Vermiform appendix (tissue), 1 donor: ENCODE measurements around the gene CAPS2.

DNA sequence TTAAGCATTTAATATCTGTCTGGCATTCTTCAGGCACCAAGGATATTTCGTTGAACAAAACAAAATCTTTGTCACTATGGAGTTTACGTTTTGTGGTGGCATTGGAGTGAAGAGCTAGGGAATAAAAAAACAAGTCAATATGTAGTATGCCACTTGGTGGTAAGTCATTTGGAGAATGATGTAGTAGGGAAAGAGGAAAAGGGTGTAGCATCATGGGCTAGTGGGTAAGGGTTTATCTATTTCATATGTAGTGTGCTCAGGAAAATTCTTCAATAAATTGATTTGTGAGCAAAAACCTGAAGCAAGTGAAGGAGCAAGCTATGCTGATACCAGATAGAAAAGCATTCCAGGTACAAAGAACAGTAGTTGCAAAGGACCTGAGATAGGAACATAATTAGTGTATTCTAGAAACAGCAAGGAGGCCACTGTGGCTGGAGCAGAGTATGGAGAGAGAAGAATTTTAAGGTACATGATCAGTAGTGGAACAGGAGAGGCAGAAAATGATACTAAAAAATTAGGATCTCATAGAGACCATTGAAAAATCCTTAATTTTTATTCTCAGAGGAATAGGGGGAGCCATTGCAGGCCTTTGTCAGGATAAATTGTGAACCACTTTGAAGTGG lies 41.8 kb upstream of the CCT2 start:
- PRO-cap, result no peak

DNA sequence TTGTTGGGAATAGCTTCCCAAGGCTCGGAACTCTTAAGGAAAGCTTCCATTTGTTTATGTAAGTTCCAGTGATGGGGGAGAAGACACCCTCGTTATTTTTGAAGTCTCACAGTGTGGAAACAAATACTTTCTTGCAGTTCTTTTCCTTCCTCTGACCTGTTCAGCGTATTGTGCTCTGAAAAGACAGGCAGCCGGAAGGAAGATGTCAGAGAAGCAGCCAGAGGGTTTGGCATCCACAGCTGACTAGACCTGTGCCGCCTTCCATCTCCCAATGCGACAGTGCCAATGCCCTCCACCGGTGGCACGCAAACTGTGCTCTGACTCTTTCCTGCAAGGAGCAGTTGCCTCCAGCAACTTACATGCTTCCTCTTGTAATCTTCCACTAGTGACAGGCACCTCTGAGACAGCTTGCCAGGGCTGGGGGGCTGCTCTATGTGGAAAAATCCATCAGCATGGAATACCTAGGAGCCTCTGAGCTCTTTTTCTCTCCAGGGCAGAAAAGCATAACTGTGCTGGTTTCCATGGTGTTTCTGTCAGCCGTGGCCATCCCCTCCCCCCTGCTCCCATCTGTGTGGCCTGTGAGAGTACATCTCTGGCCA lies 110.5 kb downstream of the MYRFL start:
- PRO-cap, result no peak

DNA sequence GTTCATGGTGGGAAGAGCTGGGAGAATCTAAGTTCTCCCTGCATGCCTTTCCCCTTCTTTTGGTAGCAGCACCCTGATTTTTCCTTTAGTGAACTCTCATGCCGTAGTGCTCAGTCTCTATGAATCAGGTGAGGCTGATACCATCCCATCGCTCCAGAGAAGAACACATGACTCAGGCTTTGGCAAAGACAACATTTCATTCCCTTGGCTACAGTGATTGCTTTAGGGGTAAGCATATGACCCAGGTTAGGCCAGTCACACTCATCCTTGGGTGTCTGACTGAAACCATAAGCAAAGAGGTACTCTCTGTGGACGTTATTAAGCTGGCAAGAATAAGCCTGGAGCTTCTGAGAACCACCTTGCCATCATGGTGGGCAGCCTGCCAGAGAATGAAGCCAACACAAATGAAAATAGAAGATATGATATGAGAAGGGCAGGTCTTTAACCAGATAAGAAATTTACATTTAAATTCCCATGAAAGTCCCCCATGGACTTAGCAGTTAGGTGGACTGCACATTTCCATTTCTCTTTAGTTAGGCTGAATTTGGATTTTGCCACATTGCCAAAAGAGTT lies 141.9 kb downstream of the MYRFL start:
- PRO-cap, result no peak

- PRO-cap, result no peak
Observed at GRCh38 chr12:70177967-70178444, 65.2 kb upstream of the CNOT2 start.

DNA sequence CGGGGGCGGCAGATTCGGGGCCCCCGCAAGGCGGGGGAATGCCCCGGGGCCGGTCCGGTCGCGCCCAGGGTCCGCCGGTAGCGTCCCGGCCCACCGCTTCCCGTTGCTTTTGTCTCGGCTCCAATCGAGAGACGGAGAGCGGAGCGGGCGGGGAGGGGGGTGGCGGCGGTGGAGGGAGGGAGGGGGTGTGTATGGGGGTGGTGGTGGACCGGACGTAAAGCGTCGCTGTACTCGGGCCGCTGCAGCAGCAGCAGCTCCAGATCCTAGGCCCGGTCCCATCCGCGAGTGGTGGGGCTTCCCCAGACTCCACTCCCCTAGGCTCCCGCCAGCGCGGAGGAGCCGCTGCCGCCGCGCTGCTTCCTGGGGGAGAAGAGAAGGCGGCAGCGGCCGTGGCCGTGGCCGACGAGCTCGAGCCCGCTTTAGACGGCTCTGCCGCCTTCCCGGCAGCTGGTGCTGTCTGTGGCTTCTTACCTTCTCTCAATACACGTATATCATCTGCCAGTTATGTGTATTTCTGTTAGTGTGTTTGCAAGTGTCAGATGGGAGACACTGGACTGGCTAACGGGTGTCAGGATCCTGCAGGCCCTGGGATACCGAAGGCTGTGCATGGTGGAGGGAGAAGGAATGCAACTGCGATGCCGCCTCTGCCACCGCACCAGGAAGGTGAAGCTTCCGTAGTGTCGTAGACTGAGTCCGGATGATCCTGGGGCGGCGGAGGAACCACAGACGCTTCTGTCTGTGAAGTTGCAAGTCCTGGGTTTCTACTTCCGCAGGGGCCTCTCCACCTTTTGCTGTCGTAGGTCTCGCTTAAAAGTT lies 502 bp downstream of the CNOT2 start:
- PRO-cap, result bidirectional peak, plus-strand start at position 217 of the sequence, minus-strand start at position 164 of the sequence; bidirectional peak, plus-strand start at position 764 of the sequence, minus-strand start at position 665 of the sequence

DNA sequence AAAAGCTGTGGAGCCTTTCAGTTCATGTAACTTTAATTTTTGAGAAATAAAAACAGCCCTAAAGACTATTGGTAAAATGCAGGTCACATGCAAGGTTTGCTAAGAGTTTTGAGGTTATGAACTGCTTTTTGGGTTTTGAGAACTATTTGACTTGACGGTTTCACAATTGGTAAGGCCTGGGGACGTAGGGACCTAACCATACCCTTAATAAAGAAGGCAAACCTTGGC lies 103.3 kb downstream of the KCNMB4 start:
- PRO-cap, result no peak

GRCh38 chr12:70520687-70521635 lies 116.3 kb downstream of the PTPRB start:
- PRO-cap, result no peak

DNA sequence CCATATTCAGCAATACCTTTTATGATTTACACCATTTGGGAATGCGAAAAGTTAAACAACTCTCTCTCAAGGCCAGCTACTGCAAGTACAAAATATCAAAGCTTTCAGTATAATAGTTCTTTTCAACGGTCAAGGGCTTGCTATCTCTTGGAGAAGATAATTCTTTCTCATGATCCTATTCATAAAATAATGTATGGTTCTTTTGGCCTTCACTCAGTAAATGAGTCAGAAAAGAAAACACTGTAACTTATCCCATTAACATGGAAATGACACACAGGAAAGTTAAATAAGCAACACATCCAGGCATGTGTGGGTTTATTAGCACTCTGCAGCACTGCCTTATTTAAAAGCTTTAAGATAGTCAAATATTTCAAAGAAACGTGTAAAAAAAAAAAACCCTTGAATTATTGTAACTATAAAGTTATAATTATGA lies 36.9 kb downstream of the ZFC3H1 start:
- PRO-cap, result no peak

- PRO-cap, result unidirectional peak, minus-strand start at chr12:71664940
Observed at GRCh38 chr12:71664765-71665118, 641 bp downstream of the THAP2 start.

DNA sequence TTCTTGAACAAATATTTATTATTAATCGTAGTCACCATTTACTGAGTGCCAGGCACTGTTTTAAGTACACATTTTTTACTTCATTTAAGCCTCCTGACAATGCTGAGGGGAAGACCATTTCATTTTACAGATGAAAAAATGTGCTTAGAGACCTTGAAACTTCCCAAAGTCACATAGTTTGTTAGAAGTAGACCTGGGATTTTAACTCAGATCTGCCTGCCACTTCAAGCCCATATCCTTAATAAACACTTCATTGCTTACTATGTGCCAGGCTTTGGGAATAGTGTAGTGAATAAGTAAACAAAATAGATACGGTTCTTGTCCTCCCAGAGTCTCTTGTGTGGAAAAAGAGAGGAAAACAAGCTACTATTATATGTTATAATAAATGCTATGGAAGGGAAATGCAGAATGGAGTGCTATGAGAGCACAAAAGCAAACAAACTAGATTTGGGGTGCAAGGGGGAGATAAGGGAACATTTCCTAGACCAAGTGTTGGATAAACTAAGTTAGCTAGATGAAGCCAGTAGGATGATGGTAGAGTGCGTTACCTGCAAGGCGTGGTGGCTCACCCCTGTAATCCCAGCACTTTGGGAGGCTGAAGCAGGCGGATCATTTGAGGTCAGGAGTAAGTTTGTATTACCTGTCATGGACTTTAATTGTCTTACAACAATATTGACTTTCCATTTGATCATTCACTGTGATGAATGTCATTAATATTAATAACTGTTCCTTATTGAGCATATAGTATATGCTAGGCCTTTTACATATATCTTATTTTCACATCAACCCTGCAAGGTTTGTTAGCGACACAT lies 23.9 kb downstream of the RAB21 start:
- PRO-cap, result no peak

- PRO-cap, result no peak
Observed at GRCh38 chr12:71844993-71845565, 5.5 kb downstream of the TBC1D15 start.

- PRO-cap, result no peak
Observed at GRCh38 chr12:71892981-71893633, 45.5 kb upstream of the TPH2 start.

- PRO-cap, result no peak
Observed at GRCh38 chr12:71895542-71896874, 42.6 kb upstream of the TPH2 start.

DNA sequence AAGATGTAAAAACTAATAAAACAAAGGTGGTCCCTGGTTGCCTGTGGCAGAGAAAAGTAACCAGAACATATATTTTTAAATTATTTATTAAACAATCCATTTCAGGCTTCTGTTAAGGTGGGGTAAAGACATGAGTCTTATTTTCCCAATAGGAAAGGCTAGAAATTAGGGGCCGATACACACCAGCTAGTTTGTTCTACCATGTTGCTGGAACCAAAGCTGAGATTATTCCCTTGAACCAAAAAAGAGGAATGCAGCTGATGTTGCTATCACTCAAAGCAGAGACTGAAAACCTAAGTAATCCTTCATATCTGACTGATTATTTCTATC lies 812.6 kb upstream of the ATXN7L3B start:
- PRO-cap, result no peak

GRCh38 chr12:74963749-74964220 lies 245.9 kb downstream of the KCNC2 start:
- PRO-cap, result no peak

DNA sequence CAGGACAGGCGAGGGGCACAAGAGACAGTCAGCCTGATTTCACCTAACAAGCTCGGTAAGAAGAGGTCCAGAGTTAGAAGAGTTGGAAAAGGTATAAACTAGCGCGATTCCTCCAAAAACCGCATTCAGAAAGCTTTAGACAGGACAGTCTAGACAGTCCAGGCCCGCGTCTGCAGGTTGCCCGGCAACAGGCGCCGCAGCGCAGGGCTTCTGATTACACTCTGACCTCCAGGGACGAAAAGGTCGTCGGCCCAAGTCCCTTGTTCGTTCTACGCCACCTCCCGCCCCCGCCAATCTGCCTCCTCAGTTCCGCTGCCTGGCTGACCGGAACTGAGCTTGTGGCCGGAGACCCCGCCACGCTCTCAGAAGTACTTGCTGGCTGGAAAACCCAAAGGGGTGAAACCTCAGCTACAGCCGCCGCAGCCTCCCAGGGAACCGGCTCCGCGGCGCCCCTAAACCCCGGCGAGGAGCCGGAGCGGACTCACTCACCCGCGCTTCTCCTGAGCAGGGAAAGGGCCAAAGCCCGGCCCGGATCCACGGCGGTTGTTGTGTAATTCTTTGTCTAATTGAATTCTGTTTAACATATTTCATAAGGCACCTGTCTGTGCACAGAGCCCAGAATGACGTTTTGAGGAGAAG lies at the start of gene CAPS2:
TSS of gene CAPS2 (minus strand) at position 440 of the 639 bp plus-strand sequence.
- PRO-cap, result no peak

DNA sequence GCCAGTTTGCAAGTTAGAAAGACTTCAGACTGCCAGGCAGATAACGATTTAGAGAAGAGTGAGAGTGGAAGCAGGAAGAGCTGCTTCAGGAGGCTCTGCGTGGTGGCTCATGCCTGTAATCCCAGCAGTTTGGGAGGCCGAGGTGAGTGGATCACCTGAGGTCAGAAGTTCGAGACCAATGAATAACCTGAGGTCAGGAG lies 55.1 kb upstream of the KRR1 start:
- PRO-cap, result no peak

DNA sequence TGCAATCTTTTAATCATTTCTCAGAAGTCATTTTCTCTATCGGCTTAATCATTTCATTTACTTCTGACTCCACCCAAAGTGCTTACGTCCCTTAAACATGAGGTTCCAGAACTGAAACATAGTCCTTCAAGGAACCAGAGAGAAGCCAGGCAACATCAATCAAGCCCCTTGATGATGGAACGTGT lies 148.7 kb upstream of the KRR1 start:
- PRO-cap, result no peak

DNA sequence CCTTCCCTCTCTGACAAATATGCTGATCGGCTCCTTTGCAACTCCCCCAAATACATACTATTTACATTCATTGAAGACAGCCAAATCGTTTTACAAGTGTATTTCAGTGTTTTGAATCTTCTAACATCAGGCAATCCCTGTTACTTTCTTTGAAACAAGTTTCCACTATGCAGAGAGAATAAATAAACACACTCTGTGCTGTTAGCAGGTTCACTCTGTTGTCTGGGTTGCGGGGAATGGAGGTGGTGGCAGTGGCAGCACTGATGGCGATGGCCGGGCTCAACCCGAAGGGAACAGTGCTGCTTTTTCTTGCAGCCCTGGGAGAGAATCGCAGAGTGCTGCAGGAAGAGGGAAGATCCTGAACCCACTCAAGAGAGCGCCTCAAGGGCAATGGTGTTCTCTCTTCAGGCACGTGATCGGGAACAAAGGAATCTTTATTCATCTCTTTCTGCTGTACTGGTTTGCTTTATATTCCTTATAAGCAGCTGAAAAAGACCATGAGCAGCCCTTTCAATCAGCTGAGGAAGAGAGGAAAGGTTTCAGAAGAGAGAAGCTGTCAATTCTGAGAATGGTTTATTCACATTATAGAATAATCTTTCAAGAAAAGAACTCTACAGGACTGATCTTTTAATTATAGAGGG lies 195.3 kb downstream of the NAP1L1 start:
- PRO-cap, result no peak

GRCh38 chr12:75977549-75978663 lies 106.6 kb downstream of the NAP1L1 start:
- PRO-cap, result bidirectional peak, plus-strand start at chr12:75978330, minus-strand start at chr12:75978048